Measurements from ENCODE around the gene ARL4C.

DNA sequence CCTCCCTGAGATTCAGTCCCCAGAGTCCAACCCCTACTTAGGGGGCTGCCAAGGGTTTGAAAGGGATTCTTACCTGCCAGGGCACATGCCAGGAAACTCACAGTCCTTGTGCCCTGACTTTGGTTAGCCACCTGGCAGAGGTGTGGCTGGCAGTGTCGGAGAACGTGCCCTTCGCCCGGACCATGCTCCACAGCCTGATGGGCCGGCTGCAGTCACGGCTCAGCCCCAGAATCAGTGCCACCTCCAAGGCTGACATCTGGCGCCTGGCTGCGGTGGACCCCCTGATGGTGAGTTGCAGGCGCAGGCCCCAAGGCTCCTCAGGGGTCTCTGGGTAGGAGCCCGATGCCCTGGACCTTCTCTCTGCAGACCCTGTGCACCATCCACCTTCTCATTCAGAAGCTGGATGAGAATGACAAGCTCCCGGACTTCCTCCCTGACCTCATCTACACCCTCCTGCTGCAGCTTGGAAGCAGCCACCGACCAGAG is 32.3 kb downstream of the HJURP start:
- PRO-cap, 2 experiments = no peak in any of the 2 experiments

DNA sequence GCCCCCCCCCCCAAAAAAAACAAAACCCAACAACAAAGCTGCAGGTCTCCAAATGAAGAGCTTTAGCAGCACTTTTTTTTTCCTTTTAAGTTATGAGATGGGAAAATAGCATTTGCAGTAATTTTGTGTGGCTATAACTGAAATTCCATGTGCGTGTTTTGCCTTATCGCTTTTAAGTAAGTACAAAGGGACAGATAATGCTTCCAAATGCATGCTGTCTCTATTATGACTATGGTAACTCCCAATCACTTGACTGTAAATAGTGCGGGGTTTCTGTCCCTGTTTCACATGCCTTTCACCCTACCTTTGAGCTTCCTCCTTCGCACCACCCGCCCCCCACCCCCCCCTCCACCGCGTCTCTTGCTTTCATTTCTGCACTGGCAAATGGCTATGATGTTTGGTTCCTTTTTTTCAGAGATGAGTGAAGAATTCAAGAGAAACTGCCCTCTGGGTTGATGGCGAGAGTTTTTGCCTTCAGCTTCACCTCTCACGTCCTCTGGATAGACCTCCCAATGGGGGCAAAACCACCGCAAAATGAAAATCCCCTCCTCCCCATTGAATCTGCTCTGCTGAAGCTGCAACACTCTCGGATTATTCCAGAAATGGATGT is 25.1 kb upstream of the SPP2 start:
- PRO-cap, 2 experiments = peak in 1 of 2 experiments; most common plus-strand start position 414 of the sequence (in 1)

GRCh38 chr2:234168557-234169048 is 118.1 kb downstream of the SPP2 start:
- PRO-cap, 2 experiments = no peak in any of the 2 experiments

GRCh38 chr2:234201786-234202175 is 151.3 kb downstream of the SPP2 start:
- PRO-cap, 2 experiments = peak in 1 of 2 experiments; most common plus-strand start chr2:234201934 (in 1)

DNA sequence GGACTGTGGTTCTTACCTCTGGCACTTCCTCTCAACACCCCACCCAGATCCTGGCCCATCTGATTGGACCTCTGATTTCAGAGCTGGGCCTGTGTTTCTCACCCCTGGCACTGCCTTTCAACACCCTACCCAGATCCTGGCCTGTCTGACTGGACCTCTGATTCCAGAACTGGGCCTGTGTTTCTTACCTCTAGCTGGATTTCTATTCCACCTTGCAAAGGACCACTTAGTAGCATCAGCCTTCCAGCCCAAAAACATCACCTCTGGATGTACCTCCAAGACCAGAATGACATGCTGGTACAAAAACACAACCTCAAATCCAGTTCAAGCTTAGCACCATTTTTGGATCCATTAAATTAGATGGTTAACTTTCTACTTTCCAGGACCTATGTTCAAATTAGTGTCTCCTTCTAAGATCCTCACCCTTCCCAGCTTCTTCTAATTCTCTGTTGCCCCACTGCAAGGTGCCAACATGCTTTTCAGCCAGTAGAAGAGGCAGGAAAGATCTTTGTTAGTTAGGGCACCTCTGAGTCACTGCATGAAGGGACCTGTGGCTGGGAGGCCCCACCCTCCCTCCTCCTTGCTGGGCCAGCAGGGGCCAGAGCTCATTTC is 128.4 kb downstream of the ARL4C start:
- PRO-cap, 2 experiments = no peak in any of the 2 experiments

DNA sequence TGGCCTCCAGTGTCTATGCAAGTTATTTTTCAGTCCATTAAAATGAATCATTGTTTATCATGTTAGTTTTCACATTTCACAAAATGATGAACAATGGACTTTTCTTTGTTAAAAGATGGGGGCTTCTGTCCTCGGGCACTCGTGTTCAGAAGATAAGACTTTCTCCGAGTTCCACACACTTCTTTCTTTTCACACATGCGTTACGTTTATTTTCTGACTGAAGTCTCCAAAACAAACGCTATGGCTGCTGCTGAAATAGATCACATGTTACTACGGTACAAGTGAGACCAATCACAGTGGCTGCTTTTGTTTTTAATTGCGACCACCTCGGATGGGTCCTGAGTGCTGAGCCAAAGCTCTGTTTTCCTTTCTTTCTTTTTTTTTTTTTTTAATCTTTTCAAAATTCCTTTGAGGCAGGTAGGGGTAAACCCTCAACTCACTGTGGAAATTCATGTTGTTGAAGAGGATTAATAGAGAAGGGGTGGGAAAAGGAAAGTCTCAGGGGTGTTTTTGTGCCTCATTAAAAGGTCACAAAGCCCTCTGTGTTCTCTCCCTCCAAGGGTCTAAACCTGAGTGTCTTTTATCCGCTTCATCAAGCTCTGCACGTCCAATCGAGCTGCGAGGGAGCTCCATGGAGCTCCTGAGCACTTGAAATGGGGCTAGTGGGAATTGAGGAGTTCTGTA is 48.3 kb downstream of the ARL4C start:
- PRO-cap, 2 experiments = no peak in any of the 2 experiments

DNA sequence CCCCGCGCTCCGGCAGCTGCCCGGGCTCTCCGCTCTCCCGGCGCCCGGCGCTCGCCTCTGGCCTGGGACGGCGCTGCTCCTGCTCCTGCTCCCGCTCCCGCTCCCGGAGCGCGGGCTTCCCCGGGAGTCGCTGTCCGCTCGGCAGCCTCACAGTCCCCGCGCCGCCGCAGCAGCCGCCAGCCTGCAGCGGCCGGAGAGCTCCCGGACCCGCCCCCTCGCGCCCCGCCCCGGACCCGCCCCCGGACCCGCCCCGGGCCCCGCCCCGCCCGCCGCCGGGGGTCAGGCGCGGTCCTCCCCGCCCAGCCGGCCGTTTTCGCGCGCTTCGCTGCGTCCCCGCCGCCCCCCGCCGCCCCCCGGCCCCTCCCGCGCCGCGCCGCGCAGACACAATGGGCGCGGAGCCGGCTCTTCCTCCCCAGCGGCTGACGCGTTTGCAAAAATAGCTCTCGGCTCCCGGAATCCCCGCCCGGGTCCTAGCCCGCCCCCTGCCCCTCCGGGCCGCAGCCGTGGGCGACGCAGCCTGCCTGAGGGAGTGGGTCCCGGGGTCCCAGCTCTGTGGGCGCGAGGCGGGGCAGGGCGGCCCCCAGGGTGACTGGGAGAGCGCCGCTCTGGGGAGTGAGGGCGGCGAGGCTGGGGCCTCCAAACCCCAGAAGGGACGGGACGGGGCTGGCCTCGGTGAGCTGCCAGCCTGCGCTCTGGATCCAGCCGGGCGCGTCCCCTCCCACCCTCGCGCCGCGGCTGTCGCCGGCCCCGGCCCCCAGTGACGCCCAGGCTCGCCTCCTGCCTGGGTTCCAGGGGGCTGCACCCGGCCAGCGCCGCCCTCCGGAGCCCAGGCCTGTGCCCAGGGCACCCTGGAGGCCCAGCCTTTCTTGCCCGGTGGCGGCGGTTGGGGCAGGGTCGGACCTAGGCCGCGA is at the start of gene ARL4C:
ARL4C (minus strand) TSS at position 183 of the 911 bp plus-strand sequence.
- PRO-cap, 2 experiments = peak in 2 of 2 experiments; most common plus-strand start position 498 of the sequence (in 1); most common minus-strand start position 160 of the sequence (in 2)

- PRO-cap, 2 experiments = peak in 2 of 2 experiments; most common plus-strand start chr2:234630930 (in 2)
Measured at GRCh38 chr2:234630753-234631131, 133.9 kb upstream of the ARL4C start.

DNA sequence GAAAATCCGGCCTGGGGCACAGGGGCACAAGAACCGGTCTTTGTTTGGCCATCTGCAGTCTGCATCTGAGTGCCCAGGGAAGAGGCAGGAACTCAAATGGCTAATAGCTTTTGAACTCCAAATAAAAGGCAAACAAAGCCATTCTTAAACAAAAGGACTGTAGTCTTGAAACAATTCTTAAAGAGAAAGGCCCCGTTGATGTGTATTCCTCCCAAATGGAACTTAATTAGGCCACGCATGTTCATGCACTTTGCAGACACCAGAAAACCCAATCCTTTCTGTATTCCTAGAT is 180.1 kb upstream of the ARL4C start:
- PRO-cap, 2 experiments = no peak in any of the 2 experiments

DNA sequence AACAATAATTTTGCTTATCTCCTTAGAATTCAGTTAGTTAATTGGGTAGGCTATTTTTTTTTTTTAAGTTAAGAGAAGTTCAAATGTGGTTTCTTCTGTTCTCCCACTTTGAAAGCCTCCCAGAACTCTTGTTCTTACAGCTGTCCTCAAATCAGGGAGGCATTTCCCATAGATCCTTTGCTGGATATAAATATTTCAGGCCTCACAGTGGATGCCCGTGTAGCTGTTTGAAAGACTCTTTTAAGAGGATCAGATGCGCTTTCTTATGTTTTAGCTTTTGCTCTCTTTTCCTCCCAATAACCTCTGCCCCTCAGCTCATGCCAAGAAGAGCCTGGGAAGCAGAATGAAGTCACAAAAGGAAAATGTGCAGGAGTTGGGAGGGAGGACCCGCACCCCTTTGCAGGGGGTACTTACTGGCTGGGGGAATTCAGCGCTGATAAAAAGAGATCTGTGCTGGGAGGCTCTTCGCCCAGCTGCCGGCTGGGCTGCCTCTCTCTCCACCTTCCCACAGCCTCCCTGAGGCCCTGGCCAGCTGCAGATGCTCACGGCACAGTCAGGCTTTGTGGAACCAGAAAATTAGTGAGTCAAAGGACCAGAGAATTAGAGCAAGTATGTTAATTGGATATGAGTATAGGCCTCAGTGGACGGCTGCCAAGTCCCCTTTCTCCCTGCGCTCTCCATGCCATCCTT is 181.9 kb upstream of the SH3BP4 start:
- PRO-cap, 2 experiments = no peak in any of the 2 experiments

GRCh38 chr2:234795864-234796658 is 155.8 kb upstream of the SH3BP4 start:
- PRO-cap, 2 experiments = no peak in any of the 2 experiments

DNA sequence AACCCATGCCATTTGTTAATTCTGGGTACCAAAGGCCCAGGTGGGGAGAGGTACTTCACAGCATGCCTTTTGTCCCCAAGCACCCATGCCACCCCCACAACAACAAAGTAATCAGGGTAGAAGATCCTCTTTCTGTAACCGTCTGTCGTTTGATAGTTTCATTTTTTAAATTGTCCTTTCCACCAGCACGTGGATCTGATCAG is 2.3 kb downstream of the SH3BP4 start:
- PRO-cap, 2 experiments = no peak in any of the 2 experiments

DNA sequence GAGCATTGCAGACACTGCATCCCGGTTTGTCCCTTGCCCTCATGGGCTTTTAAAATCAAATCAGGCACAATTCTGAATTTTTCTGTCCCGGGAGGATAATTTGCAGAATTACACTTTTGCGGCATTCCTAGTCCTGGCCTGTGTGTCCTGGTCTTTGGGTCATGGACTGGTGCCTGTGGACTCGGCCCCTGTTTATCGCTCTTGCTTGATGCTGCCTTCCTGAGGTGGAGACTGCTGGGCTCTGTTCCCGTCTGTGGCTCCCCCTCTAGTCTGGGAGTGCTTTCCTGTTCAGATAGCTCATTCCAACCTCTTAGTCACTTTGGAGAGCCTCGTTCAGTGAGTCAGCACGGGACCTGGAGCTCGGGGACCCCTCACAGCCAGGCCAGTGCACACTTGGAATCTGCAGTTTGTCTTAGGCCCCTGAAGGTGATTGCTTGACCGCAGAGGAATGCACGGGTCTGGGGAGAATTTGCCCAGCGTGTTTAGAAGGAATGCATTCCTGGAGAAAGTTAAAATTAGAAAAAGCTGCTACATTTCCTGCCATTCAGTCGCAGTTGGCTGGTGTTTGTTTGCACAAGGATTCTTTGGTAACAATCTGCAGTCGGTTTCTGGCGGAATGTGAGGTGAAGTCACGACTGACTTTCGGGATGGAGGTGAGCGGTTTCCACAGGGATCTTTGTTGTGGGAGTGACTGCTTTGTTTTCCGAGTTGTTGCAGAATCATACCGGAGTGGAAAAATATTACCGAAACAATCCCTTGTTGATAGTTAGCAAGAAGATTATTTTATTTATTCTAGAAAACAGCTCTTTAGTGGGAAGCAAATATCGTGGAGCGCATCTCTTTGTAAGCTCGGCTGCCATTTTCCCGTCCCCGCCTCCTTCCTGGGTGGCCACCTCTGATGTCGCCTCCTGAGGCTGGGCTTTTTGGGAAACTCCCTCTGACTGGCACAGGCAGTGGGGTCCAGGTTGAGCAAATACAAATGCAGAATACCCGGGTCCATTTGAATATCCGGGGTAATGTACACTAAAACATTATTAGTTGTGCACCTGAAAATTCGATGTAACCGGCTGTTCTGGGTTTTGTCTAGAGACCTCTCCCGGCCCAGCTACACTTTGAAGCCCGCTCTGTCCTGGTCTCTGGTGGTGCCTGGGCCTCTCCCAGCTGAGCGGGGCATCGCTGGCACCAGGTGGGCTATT is 29.7 kb downstream of the SH3BP4 start:
- PRO-cap, 2 experiments = no peak in any of the 2 experiments

- PRO-cap, 2 experiments = no peak in any of the 2 experiments
Measured at GRCh38 chr2:234982727-234983529, 31.1 kb downstream of the SH3BP4 start.

GRCh38 chr2:234999639-235000439 is 48.0 kb downstream of the SH3BP4 start:
- PRO-cap, 2 experiments = no peak in any of the 2 experiments

- PRO-cap, 2 experiments = no peak in any of the 2 experiments
Measured at GRCh38 chr2:235005494-235006471, 54.0 kb downstream of the SH3BP4 start.

GRCh38 chr2:235048441-235049517 is 97.0 kb downstream of the SH3BP4 start:
- PRO-cap, 2 experiments = peak in 1 of 2 experiments; most common plus-strand start chr2:235048501 (in 1)

DNA sequence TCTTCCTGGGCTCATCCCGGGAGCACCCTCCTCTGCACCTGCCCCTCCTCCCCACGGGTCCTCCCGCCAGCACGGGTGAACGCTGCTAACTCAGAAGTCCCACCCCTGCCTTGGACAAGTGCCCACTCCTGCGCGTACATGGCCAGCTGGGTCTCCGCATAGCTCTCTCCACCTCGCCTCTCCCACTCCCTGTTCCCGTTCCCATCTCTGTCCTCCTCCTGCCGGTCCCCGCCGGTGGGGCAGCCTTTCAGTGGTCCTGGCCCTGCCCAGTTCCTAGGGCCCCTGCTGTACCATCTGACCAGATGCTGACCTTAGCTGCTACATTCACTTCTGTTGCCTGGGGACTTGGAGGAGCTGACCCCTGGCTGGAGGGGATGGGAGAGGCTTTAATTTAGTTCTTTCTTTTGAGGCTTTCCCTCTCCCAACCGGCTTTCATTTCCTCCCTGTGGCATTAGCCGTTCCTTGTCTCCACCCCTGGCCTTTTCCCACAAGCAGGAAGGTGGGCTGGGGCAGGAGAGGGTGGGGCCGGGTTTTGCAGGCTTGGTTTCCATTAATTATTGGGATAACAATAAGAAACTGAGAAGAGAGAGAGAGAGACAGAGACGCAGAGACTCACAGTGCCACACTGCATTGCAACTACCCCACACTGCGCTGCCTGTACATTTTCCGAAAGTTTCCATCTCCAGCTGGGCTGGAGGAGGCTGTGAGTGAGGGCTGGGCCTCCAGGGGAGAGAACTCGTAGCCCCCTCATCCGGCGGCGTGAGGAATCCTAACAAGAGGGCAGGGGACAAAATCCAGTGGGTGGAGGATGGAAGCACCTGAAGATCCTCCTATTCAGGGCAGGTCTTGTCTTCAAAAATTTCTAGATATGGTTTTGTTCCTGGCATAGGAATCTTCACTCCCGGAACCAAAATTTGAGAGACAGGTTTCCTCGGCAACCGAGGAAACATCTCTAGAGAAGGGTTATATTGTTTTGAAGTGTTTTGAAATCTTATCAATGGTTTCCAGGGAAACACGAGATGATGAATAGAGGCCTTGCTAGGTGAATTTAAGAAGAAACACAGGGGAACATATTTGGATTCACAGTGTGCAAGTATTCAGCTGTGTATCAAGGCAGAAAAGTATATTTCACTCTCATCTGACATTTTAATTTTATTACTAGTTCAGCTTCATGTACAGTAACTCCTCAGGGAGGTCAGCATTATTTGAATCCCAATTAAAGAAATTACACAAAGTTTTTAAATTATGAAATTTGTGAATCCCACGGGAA is 136.5 kb downstream of the SH3BP4 start:
- PRO-cap, 2 experiments = no peak in any of the 2 experiments

DNA sequence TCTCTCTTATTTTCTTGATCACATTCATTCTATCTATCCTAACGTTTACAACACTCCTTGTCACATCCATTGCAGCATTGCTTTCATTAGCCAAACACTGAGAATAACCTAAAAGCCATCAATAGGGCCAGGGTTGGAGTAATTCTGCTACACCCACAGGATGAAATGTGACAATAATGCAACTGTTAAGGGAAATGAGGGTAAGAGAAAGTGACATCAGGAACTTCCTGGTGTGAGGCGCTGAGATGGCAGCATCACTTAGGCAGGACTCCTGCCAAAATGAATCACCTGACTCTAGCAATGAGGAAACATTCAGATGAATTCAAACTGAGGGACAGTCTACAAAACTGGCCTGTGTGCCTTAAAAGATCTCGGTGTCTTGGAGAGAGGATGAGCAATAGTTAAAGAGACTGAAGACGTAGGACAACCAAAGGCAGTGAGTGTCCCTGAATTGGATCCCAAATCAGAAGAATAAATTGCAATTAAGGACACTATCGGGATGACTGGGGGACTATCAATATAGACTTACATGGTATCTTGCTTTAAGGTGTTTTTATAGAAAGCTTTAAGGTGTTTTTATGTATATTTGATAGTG is 115.5 kb upstream of the AGAP1 start:
- PRO-cap, 2 experiments = no peak in any of the 2 experiments

GRCh38 chr2:235384280-235385266 is 109.3 kb upstream of the AGAP1 start:
- PRO-cap, 2 experiments = no peak in any of the 2 experiments

All from cytotoxic T cell (primary cell).